Mononuclear cell (primary cell): ENCODE data around the genes LGALS7, NCCRP1 and ZFP36.

DNA sequence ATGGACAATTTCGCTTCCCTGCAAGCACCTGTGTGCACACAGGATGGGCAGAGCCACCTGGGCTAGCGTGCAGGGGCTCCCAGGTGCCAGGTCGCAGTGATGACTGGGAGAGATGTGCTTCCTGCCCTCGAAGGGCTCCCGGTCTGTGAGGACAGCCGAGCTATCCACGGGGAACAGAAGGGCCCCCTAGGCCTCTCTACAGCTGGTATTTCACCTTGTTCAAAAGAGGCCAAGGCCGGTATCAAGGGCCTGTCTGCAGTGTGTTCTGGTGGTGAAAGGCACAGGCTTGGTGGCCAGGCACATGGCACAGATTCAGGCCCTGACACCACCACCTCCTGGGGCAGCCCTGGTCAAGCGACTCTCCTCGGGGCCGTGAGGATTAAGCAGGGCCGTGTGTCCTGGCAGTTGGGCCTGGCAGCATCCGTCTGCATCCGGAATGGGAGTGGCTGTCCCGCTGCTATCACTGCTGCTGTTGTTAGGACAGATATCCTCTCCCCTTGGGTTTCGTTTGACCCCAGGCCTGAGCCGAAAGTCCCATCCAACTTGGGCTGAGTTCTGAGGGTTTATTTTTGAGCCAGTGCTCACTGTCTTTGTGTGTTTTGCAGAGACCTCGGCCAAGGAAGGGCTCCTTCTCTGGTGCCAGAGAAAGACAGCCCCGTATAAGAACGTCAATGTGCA is 38.7 kb downstream of the CAPN12 start:
- RRBS, result 96% methylated on average over 4 of the region's 20 CpGs

DNA sequence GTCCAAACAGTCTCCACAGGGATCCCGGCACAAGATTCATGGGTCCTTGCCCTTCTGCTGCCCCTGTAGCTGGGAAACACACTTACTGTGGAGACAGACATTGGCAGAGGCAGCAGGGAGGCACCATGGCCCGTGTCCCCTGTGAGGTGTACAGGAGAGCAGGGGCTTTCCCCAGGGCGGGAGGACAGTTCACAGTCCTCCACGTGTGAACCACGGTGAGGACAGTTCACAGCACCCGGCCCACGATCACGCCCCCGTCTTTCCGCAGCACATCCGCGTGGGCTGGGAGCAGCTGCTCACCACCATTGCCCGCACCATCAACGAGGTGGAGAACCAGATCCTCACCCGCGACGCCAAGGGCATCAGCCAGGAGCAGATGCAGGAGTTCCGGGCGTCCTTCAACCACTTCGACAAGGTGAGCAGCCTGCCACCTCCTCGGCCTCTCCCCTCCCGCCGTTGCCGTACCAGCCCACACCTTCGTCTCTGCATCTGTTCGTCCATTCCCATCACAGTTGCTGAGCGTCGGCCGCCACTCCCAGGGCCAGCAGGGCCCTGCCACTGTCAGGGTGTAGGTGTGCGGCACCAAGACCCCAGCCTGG is 17.5 kb downstream of the CAPN12 start:
- RRBS, result no CpG with 5 or more reads among the region's 30 CpGs

- RRBS, result 96% methylated on average over 3 of the region's 11 CpGs
These were observed at the start of gene LGALS7 for GRCh38 chr19:38773425-38773761. TSS of gene LGALS7 (minus strand) at chr19:38773517.

DNA sequence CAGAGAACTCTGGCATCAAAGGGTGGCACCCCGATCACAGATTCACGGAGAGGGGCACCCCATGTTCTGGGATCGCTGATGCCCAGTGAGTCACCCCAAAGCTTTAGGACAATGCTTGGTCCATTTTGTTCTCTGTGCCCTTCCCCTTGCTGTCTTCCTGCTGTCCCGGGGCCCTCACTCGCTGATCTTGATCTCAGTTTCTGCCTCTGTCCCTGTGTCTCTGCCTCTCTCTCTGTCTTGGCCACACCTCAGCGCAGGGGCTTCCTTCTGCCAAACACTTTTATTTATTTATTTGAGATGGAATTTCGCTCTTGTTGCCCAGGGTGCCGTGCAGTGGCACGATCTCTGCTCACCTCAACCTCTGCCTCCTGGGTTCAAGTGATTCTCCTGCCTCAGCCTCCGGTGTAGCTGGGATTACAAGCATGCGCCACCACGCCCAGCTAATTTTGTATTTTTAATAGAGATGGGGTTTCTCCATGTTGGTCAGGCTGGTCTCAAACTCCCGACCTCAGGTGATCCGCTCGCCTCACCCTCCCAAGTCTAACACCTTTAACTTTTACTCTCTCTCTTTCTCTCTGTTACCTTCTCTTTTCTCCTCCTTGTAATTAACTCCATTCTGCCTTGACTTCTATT is 8.6 kb downstream of the LGALS4 start:
- RRBS, result no CpG with 5 or more reads among the region's 15 CpGs

DNA sequence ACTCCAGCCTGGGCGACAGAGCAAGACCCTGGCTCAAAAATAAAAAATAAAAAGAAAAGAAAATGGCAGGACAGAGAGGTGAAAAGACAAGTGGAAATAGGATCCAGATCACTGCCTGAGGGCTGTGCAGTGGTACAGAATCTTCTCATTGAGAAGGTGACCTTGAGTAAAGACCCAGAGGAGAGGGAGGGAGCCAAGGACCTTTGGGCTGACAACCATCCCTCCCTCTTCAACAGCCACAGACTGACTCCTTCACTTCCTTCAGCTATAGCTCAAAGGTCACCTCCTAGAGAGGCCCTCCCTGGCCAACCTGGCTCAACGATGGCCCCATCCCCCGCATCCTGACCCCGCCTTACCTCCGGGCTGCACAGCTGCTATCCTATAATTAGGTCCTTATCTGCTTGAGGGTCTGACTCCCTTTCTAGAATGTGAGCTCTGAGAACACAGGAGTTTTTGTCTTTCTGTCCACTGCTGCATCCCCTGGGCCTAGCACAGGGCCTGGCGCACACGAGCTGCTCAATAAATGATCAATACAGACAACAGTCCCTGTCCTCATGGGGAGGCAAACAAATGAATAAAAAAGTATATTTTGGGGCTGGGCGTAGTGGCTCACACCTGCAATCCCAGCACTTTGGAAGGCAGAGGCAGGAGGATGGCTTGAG is 6.5 kb upstream of the LGALS4 start:
- RRBS, result no CpG with 5 or more reads among the region's 8 CpGs

- RRBS, result no CpG with 5 or more reads among the region's 13 CpGs
These were observed 6.1 kb upstream of the ECH1 start for GRCh38 chr19:38837487-38838250.

DNA sequence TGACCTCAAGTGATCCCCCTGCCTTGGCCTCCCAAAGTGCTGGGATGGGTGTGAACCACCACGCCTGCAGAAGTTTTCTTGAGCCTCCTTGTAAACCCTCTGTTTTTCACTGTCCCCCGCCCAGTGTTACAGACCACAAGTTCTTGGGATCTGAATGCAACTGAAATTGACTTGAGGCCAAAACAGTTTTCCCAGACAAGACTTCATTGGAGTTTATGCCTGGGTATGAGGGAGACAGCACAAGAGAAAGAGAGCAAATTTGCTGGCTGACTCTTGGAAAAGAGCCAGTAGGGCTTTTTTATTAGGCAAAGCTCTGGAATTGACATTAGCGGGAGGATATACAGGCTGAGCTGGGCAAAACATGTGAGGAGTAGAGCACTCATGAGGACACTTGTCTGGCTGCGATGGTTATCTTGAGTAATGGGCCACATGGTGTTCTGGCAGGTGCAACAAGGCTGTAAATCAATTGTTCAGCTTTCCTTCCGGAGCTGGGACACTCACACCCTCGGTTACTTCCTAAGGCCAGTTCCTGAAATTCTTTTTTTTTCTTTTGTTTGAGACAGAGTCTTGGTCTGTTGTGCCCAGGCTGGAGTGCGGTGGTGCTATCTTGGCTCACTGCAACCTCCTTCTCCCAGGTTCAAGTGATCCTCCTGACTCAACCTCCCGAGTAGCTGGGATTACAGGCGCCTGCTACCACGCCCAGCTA is 12.7 kb upstream of the HNRNPL start:
- RRBS, result no CpG with 5 or more reads among the region's 10 CpGs

GRCh38 chr19:38898781-38899141 is 657 bp downstream of the SIRT2 start:
- RRBS, result no CpG with 5 or more reads among the region's 9 CpGs

GRCh38 chr19:39038108-39038699 is 5.9 kb upstream of the FBXO27 start:
- RRBS, result no CpG with 5 or more reads among the region's 18 CpGs

- RRBS, result no CpG with 5 or more reads among the region's 50 CpGs
These were observed at the start of gene NCCRP1 for GRCh38 chr19:39196862-39197398. TSS of gene NCCRP1 (plus strand) at chr19:39196964.

GRCh38 chr19:39308265-39309112 is 12.2 kb downstream of the LRFN1 start:
- RRBS, result 96% methylated on average over 5 of the region's 43 CpGs

DNA sequence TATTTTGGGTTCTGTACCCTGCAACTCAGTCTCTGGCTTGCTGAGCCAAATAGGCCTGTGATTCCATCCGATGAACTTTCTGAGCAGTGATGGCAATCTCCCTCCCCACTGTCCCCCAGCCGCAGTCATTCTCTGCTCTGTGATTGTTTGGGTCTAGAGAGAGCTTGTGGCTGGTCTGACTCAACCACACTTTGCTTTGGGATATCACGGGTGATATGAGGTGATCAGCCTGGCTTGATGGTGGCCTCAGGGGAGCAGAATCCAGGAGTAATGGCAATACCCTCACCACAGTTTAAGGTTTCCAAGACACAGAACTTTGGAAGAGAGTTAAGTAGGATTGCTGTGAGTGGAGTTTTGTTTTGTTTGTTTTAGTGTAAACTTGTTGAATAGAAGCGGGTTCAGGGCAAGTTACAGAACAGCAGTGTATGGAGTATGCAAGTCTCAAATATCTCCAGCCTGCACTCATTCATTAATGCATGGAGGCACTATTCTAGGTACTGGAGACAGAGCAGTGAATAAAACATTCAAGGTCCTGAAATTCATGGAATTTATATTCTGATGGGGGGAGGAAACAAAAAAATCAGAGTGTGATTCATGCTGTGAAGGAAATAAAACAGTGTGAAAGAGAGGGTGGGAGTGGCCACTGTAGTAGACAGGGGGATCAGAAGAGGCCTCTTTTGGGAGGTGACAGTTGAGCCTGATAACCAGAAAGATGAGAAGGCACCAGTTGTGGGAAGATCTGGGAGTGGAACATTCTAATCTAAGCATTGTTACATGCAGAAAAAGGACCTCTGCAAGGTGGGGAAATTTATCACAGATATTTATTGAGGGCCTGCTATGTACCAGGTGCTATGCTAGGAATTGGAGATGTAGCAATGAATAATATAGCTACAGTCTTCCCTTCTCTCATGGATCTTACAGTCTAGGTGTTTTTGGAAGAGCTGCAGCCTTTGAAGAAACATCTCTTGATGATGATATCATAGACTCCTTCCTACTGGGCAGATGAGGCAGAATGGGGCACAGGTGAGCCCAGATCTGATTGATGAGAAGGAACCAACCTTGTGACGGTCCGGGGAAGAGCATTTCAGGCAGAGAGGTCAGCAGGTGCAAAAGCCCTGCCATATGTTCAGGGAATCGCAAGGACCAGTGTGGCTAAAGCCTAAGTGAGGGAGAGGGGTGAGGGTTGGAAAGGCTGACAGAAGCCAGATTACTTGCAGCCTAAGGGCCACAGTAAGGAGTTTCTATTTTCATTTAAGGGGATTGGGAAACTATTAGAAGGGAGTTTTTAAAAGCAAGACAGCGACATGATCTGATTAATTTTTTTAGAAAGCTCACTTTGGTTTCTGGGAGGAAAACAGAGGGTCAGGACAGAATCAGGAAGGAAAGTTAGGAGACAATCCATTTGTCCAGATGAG is 5.7 kb downstream of the SAMD4B start:
- RRBS, result no CpG with 5 or more reads among the region's 8 CpGs

DNA sequence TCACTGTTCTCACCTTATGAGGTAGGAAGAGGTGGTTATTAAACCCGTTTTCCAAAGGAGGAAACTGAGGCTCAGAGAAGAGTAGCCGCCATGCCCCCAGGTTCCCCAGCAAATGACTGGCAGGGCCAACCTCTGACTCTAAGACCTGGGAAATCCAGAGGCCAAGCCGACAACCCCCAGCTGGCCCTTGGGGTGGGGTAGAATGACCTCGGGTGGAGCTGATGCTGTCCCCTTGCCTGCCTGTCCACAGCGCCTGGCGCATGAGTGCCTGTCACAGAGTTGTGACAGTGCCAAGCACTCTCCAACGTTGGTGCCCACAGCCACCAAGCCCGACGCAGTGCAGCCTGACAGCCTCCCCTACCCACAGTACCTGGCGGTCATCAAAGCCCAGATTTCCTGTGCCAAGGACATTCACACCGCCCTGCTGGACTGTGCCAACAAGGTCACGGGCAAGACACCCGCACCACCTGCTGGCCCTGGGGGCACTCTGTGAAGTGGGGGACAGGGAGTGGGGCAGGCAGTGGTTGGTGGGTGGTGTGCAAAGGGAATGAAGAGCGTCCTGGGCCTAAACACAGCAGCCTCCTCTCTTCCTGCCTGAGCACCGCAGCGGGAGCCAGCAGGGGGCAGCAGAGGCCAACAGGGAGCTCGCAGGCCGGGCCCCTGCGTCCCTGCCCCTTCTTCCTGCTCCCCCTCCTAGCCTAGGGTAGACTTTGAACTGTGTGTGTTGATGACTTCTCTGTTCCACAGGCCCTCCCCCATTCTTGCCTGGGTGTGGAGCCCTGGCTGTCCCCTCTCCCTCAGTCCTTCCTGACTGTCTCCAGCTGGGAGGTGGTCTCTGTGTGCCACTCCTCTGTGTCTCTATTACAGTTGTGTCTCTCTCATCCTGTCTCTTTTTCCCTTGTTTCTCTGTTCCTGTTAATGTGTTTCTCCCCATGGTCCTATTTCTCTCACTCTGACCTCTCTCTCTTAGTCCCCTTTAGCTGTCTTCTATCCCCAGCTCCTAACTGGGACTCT is 6.3 kb downstream of the MED29 start:
- RRBS, result no CpG with 5 or more reads among the region's 19 CpGs

DNA sequence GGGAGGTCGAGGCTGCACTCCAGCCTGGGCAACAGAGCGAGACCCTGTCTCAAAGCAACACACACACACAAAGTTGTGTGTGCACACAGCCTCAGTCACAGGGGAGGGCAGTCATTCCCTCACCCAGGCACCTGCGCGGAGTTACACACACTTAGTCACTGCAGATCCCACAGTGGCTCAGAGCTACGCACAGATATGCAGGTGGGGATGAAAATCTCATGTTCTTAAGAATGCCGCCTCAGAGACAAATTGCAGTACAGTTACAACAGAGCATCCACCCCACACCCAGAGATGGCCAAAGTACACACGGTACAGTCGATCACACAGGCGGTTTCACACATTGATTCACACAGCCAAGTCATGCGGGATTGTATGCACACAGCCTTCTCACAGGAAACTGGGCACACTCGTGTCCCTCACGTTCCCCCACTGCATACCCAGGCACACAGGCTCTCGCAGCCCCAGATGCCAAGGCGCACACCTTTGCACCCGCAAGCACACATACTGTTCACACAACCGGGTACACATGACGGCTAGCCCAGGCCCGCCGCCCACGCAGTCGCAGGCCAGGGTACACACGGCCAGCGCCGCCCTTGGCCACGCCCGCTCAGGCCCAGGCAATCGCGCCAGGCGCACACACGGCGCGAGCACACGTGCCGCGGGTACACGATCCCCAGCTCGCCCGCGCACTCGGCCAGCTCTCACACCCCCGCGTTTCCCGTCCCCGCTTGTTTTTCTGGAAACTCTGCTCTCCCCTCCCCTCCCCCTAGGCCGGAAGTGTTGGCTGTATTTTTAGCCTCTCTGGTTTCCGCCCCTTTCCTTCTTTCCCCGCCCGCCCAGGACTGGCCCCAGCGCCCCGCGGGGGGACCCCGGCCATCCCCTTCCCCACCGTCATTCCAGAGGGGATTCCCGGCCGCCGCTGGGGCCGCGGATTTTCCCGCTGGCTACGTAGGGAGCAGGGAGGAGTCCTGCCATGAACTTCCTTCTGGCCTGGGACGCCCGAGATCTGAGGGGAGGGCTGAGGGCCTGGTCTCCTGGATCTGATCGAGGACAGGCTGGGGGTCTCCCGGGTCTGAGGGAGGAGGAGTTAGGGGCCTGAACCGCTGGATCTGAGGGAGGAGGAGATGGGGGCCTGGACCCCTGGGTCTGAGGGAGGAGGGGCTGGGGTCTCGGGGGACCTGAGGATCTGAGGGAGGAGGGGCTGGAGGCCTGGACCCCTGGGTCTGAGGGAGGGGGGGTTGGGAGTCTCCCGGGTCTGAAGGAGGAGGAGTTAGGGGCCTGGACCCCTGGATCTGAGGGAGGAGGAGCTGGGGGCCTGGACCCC is 4.2 kb upstream of the ZFP36 start:
- RRBS, result 3% methylated on average over 14 of the region's 67 CpGs

- RRBS, result no CpG with 5 or more reads among the region's 18 CpGs
These were observed 1.4 kb upstream of the ZFP36 start for GRCh38 chr19:39405216-39405758.

GRCh38 chr19:39406028-39406964 is at the start of gene ZFP36:
TSS of gene ZFP36 (plus strand) at chr19:39406847.
- RRBS, result 2% methylated on average over 10 of the region's 51 CpGs

DNA sequence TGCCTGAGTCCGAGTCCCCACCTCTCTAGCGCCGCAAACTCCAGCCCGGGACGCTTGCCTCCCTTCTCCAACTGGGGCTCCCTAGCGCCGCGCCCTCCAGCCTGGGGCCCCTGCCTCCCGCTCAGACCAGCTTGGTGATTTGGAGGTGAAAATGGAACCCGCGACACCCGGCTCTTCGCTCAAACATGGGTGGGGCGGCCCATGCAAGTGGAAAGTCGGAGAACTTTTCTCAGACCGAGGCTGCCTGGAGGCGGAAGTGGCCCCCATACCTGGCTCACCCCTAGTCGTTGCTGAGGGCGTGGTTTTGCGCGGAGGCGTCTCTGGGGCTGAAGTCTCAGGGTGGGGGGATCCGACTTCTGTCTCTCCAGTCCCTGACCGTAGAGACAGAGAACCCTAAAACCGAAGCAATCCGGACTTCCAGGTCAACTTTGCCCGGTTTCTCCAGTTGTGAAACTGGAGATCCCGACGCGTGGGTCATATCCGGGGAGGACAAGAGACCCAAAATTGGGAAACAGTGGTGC is 378 bp downstream of the ZFP36 start:
- RRBS, result 2% methylated on average over 13 of the region's 31 CpGs

DNA sequence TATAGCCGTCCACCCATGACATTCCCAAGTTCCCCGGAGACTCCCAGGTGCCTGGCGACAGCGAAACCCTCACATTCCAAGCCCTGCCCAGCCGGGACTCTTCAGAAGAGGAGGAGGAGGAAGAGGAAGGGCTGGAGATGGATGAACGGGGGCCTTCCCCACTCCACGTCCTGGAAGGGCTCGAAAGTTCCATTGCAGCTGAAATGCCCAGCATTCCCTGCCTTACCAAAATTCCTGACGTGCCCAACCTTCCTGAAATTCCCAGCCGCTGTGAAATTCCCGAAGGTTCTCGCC is 10.2 kb downstream of the PLEKHG2 start:
- RRBS, result 92% methylated on average over 4 of the region's 12 CpGs

DNA sequence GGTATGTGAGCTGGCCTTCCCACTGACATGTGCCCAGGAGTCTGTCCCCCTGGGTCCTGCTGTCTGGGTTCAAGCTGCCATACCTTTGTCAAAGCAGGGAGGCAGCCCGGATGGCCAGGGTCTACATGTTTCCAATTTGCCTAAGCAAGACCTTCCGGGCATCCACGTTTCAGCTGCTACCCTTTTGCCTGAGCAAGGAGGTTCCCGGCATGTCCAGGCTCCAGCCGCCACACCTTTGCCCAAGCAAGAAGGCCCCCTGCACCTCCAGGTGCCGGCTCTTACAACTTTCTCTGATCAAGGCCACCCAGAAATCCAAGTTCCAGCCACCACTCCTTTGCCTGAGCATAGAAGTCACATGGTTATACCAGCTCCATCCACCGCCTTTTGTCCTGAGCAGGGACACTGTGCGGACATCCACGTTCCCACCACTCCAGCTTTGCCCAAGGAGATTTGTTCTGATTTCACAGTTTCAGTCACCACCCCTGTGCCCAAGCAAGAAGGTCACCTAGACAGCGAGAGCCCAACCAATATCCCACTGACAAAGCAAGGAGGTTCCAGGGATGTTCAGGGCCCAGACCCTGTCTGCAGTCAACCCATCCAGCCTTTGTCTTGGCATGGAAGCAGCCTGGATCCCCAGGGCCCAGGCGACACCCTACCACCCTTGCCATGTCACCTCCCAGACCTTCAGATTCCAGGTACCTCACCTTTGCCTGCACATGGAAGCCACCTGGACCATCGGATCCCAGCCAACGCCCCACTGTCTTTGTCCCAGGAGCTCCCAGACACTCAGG is 11.5 kb downstream of the PLEKHG2 start:
- RRBS, result 97% methylated on average over 3 of the region's 13 CpGs

DNA sequence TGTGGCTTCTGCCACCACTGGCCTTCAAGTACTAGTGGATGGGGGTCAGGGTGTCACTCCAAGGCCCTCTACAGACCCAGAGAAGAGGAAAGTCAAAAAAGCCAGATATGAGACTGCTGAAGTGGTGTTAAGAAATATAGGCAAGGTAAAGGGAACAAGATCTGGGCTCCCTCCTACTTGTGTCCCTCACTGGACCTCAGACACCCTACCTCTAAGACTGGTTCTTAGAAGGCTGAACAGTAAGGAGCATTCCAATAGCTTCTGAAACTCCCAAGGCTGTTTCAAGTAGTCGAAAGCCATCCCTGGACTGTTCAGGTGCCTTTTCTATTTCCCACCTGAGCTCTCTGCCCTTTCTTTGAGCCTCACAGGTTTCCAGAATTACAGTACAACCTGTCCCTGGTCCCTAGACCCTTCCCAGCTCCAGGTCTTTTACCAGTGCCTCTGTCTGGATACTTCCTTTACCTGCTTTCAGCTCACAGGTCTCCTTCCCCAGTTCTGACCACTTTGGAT is 1.9 kb downstream of the RPS16 start:
- RRBS, result no CpG with 5 or more reads among the region's 1 CpG